Trachea (tissue), 1 donor: ENCODE results near the genes RFPL3, BPIFC and HMGXB4.

GRCh38 chr22:31639663-31640171, 22.3 kb downstream of the PISD start:
- PRO-cap, result no peak

GRCh38 chr22:31647475-31647944, 14.5 kb downstream of the PISD start:
- PRO-cap, result no peak

DNA sequence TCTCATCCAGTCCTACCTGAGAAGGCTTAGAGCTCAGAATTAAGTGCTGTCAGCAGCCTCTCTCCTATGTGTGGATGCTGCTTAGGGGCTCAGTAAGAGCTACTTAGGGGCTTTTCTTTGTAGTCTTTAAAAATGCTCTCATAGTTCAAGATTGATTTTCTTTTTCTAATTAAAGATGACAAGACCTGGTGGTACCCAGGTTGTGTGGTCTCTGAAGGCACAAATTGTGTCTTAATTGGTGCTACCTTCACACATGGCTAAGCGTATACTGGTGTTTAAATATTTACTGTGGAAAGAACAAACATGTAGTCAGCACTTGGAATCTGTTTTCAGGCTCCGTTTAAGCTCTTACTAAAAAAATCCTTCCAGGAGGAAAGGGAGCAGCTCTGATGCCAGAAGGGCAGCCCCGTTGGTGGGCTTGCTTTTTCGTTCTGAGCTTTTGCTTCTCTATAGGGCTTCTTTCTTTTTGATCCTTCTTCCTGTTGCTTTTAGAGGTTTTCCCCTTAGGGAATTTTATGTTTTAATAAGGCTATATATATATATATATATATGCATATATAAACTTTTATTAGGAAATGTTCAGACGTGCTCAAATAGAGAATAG, 59.4 kb downstream of the DEPDC5 start:
- PRO-cap, result no peak

DNA sequence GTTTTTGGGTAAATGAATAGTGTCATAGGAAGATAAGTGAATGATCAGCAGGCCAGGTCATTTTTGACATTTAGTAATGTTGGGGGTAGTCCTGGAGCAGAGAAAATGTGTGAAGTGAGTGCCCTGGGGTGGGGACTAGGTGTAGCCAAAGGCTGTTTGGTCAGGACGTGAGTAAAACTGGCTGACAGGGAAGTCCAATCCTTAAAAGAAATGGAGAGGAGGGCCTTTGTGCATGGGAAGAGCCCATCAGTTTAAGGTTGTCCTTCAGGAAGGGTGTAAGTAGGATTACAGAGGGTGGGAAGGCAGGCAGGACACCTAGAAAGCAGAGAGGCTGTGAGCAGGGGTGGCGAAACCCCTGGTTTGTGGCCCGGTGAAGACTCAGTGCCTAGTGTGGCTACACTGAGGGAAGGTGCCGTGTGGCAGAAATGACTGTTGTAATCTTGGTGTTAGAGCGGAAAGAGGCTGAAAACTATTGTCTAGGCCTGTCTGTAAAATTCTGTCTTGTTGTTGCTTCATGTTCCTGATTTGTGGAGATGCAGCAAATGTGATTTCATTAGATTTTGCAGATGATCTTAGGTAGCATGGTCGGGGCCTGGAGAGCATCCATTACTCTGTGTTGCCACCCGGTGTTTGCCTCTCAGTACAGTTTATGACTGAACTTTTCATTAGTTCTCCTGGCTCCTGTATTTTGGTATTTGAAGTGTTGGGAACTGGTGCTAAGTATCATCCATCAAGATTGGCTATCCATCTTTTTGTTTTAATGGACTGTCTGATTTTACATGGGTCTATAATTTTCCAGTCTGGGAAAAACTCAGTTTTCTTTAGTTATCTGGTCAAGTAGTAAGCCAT, 7.5 kb downstream of the YWHAH start:
- PRO-cap, result unidirectional peak, plus-strand start at position 204 of the sequence

- PRO-cap, result no peak
These were observed 9.3 kb downstream of the SLC5A1 start for GRCh38 chr22:32052263-32052797.

GRCh38 chr22:32357661-32357968, at the start of gene RFPL3:
Gene RFPL3 (plus strand): TSS chr22:32357867.
- PRO-cap, result no peak

DNA sequence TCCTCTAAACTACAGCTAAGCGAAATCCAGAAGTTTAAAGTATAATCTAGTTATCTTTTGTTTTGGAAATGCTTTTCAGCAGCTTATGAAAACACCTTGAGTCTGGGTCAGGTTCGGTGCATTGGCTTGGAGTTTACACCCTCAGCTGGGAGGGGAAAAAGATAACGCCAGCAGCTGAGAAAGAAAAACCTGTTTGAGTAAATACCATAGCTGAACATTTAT, 252 bp upstream of the RTCB start:
- PRO-cap, result no peak

GRCh38 chr22:32464159-32464595, at the start of gene BPIFC:
Gene BPIFC (minus strand): TSS chr22:32464446.
- PRO-cap, result no peak

DNA sequence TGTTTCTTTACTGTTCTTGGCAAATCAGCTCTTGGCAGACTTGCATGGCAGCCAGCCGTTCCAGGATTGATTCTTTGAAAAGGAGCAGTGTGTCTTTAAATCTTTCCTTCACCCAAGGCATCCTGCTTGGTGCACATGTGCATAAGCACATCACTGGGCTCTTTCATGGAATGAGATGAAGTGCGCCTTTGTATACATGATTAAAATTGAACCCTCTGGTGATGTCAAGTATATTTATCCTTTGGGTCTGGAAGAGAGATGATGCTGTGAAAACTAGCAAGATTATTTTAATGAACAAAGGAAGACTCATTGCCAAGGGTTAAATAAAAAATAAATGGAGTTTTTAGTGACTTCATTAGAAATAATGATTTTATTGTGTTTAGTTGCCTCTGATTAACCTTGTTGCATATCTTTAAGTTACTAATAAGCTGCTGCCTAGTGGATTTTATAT, 12.5 kb downstream of the FBXO7 start:
- PRO-cap, result no peak

DNA sequence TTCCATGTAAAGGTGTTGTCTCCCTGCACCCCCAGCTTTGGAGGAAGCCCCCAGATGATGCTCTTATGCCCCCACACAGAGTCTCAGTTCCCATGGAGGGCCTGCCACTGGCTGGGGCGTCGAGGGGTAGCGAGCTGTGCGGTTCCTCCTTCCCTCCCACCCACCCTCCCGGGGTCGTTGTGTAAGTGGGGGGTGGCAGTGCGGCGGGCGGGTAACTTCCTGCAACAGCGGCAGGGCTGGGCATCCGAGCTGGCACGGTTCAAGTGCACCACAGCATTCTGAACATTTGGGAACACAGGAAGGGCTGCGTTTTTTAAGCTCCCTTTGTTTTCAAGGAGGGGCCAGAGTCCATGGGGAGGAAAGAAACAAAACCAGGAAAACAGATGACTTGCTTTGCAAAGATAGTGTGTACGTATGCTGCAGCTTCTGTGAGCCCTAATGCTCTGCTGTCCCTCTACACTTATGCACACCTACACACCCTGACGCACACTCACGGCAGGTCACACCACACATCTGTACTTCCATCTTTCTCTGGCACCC, 152.4 kb downstream of the FBXO7 start:
- PRO-cap, result unidirectional peak, minus-strand start at position 288 of the sequence

DNA sequence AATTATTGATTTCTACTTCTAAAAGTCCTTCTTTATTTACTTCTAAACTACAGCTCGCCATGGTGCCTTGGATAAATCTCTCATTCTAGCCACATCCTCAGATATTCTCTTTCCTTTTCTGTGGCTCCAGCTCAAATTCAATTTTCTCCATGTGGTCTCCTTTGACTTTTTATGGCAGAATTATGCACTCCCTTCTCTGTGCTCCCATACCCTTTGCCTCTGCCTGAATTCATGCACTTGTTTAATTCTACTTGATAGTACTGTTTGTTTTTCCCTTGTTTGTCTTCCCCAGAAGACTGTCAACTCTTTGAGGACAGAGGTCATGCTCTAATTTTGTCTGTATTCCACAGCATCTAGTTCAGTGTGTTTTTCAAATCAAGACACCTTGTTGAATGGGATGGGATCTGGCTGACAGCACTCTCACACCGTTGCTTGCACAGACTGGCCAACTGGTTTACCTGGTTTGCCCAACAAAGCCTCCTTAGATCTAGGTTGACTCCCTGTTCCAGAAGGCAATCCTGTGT, 121.3 kb upstream of the TIMP3 start:
- PRO-cap, result no peak

GRCh38 chr22:32695337-32695969, 106.1 kb upstream of the TIMP3 start:
- PRO-cap, result no peak

DNA sequence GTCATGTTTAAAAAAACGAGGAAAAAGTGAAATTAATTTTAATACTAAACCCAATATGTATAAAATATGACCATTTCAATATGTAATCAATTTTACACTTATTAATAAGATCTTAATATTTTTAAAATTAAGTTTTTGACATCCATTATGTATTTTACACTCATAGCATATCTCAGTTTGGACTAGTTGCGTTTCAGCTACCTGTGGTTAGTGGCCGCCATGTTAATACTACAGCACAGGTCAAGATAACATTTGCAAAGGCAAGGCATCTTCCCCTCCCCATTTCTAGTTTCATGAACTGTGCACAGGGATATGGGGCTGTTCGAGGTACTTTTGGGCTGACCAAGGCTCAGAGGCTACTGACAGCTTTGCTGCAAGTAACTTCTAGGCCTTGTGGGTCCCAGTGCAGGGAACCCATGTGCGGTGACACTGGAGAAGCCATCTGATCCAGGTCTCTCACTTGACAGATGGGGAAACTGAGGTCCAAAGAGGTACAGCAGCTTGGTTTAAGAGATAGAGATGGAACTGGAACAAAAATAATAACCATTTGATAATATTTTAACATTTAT, 13.5 kb downstream of the TIMP3 start:
- PRO-cap, result no peak

- PRO-cap, result no peak
These were observed 51.0 kb downstream of the TIMP3 start for GRCh38 chr22:32852083-32853349.

GRCh38 chr22:33272052-33272611, 214.0 kb upstream of the SYN3 start:
- PRO-cap, result no peak

DNA sequence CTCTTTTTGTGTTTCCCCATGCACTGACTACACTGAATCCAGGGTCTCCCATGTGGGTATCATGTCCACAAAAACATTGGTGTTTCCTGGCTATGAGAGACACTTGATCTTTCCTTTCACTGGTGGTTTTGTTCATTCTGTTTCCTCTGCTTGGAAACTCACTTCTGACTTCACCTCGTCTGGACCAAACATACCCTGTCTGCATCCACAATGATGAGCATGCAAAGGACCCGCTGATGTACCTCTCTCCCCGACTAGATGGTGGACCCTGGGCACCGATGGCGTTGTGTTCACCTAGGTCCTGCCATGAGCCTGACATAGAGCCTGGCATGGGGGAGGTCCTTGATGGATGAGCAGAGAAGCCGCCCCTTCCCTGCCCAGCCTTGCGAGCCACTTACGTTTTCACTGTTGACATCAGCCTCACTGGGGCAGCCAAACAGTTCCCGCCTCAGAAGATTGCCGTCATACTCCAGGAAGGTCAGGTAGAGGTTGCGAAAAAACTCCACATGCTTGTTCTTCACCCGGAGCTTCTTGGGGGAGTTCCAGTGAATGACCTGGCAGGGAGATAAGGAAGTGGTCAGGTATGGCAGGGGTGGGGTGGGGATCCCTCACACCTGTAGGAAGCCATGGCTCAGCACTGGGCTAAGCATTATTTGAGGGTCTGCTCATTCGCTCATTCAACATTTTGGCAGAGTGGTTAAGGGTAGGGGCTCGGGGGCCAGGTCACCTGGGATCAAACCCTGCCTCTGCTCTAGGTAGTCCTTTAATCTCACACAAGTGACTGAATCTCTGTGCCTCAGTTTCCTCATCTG, 279.3 kb upstream of the SYN3 start:
- PRO-cap, result no peak

GRCh38 chr22:33658814-33659008, 261.6 kb downstream of the LARGE1 start:
- PRO-cap, result no peak

- PRO-cap, result no peak
These were observed 183.2 kb downstream of the LARGE1 start for GRCh38 chr22:33736967-33737685.

GRCh38 chr22:33921128-33922238, 1.2 kb upstream of the LARGE1 start:
- PRO-cap, result bidirectional peak, plus-strand start at chr22:33921248, minus-strand start at chr22:33921009; bidirectional peak, plus-strand start at chr22:33921740, minus-strand start at chr22:33921638; unidirectional peak, plus-strand start at chr22:33922135

DNA sequence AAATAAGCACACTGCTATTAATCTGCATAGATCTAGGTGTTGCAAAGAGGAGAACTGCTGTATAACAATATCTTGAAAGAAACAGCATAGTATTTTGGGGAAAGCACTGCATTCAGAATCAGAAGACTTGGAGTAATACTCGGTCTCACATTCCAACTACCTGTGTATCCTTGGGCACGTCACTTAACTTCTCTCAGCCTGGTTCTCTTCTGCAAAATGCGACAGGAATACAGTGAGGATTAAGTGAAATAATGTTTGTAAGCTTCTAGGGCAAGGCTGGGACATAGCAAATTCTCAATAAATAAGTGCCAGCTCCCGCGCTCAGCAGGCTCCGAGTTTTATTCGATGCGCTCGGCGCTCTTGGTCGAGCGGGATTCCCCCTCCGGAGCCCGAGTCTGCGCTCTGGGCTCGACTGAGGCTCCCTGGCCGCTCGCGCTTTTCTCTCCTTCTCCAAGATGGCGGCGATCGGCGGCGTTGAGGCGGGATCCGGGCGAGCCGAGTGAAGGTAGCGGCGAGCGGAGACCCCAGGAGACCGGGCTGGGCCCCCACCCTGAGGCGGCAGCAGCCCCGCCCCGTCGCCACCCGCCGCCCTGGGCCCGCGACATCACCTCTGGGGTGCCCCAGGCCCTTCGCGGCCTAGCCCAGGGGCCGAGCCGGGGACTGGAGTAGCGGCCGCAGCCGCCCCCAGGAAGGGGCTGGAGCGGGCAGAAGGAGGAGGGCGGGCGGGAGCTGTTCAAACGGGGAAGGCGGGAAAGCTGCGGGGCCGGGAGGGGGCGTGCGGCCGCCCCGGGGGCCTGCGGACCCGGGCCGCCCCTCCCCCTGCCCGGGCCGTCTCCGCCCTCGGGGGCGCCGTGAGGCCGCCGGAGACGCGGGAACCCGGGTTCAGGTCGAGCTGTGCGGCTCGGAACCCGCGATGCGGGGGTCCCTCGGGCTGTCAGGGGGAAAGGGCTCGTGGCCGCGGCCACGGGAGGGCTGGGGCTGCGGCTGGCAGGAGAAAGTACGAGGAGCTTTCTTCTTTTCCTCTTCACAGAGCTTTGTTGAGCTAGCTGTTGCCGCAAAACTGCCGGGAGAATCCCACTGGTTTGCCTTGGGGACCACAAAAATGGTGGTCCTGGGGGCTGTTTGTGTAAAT, at the start of gene HMGXB4:
TSS of gene HMGXB4 (plus strand) at position 441 of the 1,132 bp plus-strand sequence.
- PRO-cap, result unidirectional peak, plus-strand start at position 453 of the sequence